ENCODE results near the genes OR6C6 and MYL6B.

- PRO-cap, result no peak
These were observed 22.5 kb downstream of the CBX5 start for GRCh38 chr12:54257369-54257925.

- PRO-cap, result no peak
These were observed 6.2 kb downstream of the CBX5 start for GRCh38 chr12:54273590-54274212.

- PRO-cap, result no peak
These were observed 3.3 kb downstream of the HNRNPA1 start for GRCh38 chr12:54283442-54284606.

- PRO-cap, result unidirectional peak, minus-strand start at chr12:54391298
These were observed 6.8 kb upstream of the ZNF385A start for GRCh38 chr12:54391001-54391970.

- PRO-cap, result no peak
These were observed 14.9 kb upstream of the ZNF385A start for GRCh38 chr12:54399134-54400178.

DNA sequence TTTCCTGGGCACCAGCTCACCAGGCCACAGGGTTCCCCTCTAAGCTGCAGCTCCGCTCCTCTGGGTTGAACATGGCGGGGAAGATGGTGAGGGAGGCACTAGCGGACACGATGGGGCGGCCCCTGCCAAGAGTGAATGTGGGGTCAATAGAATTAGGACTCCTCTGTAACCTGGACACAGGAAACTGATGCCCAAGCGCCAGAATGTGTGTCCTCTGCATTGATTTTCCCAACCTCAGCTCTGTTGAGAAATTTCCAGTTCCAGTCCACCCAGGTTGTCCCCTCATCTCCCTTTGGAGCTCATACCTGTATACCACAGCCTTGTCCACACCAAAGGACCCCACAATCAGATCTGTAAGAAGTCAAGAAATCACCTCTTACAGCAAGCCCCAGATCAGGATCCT lies 14.9 kb downstream of the ITGA5 start:
- PRO-cap, result no peak

- PRO-cap, result no peak
These were observed 4.2 kb upstream of the ITGA5 start for GRCh38 chr12:54423217-54423683.

DNA sequence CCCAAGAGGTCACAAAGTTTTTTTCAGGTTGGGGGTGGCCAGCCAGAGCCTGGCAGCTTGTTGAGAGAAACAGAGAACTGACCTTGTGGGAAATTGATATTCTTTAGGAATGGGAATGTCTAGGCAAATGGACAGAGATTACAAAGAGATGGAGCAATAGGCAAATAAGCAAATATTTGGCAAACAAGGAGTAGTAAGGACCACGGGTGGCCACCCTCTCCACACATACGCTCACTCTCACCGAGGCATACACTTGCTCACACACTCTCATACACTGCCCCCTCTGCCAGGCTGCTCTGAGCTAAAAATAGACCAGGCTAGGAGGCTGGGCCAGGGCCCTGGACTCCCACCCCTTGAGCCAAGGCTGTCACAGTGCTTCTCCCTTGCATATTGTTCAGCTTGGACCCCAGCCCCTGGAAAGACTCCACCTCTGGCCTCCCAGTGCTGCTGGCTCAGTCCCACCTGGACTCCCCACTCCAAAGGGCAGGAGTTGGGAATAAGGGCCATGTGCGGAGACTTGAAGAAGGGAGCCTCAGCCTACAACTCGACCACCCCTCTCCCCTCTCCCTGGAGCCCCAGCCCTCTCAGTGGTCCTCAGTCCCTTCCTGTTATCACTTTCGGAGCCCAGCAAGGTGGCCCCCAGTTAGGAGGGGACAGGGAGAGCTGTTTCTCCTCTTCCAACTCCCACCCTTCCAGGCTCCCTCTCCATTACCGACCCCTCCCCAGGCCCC lies 1.0 kb downstream of the PPP1R1A start:
- PRO-cap, result no peak

DNA sequence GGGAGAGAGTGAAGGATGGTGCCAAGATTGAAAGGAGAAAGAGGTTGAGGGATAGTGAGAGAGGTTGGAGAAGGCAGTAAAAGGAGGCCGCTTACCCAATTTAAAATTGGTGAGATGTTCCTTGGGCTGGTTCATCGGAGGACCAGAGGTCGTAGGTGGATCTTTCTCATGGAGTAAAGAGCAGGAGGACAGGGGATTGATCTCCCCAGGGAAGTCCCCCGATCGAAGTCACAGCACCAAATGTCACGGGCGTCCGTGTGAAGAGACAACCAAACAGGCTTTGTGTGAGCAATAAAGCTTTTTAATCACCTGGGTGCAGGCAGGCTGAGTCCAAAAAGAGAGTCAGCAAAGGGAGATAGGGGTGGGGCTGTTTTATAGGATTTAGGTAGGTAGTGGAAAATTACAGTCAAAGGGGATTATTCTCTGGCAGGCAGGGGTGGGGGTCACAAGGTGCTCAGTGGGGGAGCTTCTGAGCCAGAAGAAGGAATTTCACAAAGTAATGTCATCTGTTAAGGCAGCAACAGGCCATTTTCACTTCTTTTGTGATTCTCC lies 36.8 kb downstream of the TESPA1 start:
- PRO-cap, result no peak

- PRO-cap, result no peak
These were observed at the start of gene OR6C6 for GRCh38 chr12:55296304-55296850. Gene OR6C6 (minus strand): TSS chr12:55296569.

DNA sequence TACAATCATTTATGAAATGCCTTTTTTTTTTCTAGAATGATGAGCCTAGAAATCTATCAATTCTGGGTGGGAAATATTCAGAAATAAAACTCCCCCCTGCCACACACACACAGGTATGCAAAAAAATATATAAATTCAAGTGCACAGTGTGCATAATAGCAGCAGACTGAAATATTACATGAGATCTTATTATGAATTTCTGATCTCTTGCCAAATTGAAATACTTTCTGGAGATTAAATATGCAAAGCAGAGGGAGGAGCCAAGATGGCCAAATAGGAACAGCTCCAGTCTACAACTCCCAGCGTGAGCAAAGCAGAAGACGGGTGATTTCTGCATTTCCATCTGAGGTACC lies 8.4 kb upstream of the OR6C68 start:
- PRO-cap, result no peak

GRCh38 chr12:55696664-55697383 lies 10.9 kb downstream of the ITGA7 start:
- PRO-cap, result no peak

DNA sequence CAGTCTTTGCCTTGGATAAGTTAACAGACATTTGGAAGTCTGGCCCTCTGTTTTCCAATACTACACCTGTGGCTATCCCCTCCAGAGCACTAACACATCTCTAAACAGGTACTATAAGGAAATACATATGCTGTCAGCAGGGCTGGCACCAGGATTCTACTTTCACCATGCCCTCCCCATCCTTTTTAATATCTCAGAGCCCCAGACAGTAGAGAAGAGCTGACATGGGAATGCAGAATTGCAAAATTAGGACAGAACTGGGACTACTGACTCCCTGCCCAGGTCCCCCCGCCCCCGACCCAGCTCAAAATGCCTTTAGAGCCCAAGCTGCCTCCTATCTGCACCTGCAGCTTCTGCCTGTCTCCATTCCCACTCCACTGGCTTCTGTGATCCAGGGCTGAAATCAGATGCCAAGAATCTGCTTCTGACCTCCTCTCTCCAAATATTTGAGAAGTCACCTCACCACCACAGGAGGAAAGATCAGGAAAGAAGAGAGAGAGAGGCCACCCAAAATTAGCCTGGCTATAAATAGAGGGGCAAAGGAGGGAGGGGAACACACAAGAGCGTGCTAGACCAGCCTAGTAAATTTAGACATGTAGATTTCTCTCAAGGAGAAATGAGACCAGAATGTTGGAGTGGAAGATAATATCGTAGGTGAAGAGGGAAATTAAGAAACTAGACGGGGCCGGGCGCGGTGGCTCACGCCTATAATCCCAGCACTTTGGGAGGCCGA lies 1.9 kb upstream of the ITGA7 start:
- PRO-cap, result no peak

- PRO-cap, result bidirectional peak, plus-strand start at chr12:55848274, minus-strand start at chr12:55847874
These were observed 5.0 kb upstream of the MMP19 start for GRCh38 chr12:55847535-55848365.

GRCh38 chr12:55996334-55996975 lies 621 bp upstream of the SUOX start:
- PRO-cap, result no peak

DNA sequence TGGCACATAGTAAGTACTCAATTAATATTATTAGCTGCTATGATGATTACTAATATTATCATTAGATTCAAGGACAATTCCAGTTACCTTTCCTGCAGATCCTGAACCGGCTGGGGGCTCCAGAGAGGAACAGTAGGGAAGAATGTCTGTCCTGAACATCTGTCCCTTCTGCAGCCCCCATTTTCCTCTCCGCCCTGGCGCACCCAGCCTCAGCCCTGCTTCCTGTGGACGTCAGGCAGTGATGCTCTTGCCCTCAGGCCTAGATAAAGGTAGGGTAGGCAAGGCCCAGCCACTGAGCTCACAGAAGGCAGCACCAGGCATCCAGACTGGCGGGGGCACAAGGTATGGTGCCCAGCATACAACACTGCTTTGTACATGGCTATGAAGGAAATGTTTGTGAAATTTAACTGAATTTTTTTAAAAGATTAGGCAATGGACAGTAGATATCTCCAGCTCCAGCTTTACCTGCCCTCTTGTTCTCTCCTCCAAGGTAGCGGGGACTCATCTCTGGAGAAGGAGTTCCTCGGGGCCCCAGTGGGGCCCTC lies 3.8 kb downstream of the IKZF4 start:
- PRO-cap, result no peak

DNA sequence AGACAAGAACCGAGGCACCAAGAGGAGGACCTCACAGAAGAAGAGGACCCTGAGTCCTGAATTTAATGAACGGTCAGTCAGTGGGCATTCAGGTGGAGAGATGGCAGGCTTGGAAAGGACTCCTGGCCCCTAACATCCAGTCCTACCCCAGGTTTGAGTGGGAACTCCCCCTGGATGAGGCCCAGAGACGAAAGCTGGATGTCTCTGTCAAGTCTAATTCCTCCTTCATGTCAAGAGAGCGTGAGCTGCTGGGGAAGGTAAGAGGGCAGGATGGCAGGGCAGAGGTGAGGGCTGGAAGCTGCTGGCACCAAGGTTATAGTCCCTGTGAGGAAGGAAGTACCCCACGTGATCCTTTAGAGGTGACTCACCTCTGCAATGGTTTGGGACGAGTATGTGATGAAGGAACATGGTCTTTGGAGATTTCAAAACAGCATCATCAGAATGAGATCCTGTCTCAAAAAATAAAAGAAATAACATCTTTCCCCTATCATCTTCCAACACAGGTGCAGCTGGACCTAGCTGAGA lies 9.2 kb upstream of the MYL6B start:
- PRO-cap, result no peak

DNA sequence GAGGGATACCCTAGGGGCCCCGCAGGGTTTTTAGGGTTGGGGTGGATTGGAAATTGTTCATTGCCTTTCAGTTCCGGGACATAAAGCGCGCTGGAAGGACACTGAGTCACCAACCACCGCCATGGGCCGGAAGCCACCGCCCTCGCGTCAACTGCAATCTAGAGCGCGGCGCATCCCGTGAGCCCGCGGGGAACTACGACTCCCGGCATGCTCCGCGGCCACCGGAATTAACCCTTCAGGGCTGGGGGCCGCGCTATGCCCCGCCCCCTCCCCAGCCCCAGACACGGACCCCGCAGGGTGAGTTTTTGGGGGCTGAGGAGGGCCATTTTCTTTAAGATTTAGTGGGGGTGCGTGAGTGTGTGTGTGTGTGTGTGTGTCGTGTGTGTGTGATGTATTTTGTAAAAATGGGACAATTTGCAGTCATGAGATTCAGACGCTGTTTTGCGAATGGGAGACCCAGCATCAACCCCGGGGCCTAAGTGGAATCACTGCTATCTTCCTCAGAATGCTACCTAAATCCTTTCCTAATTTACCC lies at the start of gene MYL6B:
MYL6B (plus strand) TSS at position 253 of the 535 bp plus-strand sequence.
- PRO-cap, result unidirectional peak, minus-strand start at position 82 of the sequence; unidirectional peak, minus-strand start at position 123 of the sequence

GRCh38 chr12:56188213-56188507 lies 1.1 kb downstream of the SMARCC2 start:
- PRO-cap, result unidirectional peak, plus-strand start at chr12:56188384

- PRO-cap, result no peak
These were observed 8.6 kb downstream of the SLC39A5 start for GRCh38 chr12:56238169-56239204.

Data from gallbladder (tissue), 1 donor.